SEM (cell line): ENCODE data around the genes THBS3, MTX1, CLK2, HCN3, ARHGEF2 and SLC25A44.

DNA sequence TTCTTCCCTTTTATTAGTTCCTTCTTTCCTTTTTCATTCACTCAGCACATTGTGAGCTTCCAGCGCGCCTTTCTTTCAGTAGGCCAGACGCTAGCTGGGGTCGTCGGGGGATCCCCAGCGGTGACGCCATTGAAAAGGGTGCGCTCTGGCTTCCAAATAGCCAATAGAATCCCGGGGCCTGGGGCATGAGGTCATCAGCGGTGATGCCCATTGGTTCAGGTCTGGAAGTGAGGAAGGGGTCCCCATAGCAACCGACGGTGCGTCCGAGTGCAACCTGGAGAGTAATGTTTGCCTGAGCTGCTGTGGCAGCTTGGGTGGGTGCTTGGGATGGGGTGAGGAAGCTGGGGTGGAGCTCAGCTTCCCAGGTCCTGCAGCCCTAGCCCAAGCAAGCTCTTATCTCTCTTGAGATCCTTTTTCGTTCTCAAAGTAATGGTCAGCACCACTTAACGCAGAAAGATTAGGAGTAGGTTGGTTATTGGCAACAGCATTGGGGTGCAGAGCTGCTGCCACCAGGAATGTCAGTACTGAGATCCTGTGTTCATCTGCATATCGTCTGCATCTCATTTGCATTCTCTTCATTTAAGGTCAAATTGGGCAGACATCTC lies 6.8 kb upstream of the EFNA3 start:
- PRO-cap, result no peak

DNA sequence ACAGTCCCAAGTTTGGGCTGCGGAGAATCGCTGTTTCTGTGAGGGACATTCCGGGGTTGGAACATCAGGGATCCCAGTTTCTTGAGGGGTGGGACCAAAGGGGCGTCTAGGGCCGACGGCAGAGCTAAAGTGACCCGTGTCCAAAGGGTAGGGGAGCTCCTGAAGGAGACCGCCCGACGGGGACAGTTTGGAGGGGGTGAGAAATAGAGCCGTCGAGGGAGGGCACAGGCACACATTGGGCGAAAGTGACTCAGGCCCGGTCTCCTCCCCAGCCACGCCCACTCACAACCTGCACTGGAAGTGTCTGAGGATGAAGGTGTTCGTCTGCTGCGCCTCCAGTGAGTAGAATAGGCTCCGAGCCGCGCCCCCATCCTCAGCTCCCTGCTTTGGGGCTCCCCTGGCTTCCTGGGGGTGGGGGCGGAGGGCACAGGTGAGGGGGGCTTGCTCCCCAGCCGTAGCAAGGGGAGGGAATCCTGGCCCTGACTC lies 7.0 kb downstream of the EFNA3 start:
- PRO-cap, result no peak

DNA sequence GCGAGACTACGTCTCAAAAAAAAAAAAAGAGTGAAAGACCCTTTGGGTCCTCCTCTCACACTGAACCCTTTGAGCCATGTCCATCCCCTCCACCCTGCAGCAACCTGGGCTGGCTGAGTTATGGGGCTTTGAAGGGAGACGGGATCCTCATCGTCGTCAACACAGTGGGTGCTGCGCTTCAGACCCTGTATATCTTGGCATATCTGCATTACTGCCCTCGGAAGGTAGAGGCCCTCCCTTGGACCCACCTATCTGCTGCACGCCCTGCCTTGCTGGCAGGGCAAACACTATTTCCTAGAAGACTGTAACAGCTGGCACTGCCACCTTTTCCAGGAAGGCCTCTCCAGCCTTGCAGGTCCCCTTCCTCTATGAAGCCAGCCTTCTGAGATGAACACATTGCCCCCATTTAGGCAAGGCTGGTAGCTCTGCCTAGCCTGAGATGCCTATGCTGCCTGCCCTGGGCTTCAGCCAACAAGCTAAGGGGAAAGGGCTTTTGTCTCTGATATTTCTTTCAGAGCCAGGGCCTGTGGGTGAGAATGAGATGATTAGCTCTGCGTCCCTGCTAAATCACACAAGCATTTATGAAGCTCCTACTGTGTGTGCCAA lies 1.2 kb downstream of the SLC50A1 start:
- PRO-cap, result no peak

- PRO-cap, result no peak
Measured at GRCh38 chr1:155176313-155177092, 2.9 kb downstream of the TRIM46 start.

GRCh38 chr1:155207639-155208367 lies at the start of gene THBS3:
TSS of gene THBS3 (minus strand) at chr1:155207897.
- PRO-cap, result no peak

GRCh38 chr1:155208368-155209348 lies at the start of gene MTX1:
TSS of gene MTX1 (plus strand) at chr1:155208695.
- PRO-cap, result bidirectional peak, plus-strand start at chr1:155208786, minus-strand start at chr1:155208627; bidirectional peak, plus-strand start at chr1:155209238, minus-strand start at chr1:155209120

DNA sequence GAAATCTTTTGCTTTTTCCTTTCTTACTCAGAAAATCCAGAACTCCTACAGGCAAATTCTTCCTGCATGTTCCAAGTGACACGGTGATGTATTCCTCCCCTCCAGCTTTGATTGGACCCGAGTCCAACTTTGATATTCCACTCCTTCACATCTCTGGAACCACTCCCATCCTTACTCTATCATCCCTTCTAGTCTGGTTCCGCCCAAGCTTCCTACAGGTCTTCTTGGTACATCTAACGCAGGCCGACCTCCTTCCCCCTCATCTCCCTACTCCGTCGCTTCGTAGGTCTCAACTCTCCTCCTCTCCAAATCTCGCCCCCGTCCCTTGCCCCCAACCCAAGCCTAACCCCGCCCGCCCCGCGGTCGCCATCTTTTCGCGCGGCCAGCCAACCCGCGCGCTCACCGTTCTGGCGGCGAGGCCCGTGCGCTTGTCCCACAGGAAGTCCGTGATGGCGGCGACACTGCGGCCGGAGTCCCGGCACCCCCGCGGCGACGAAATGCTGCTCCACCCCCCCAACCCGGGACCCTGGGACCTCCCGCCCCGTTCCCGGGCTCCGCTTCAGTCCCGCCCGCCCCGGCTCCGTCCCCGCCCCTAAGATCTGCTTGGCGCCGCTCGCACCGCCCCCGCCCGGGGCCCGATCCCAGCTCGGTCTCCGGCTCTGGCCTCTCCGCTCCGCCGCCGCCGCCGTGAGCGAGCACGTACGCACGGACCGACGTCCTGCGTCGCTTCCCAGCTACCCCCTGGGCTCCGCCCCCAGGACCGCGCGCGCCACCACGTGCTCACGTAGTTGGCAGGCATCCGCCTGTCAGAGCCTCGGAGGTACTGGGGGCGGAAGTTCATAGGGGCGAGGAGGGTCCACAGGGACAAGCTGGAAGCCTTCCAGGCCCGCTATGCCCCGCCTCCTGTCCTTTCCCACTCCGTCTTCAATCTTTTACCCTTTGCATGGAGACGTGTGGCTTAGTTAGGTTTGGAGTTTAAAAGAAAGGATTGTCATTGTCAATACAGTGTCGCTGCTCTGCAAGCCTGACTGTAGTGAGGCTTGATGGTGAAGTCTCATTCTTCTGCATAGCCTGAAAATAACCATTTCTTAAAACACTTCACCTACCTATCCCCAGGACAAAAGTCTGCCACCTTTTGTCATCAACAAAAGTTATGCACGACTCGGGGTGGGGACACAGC lies at the start of gene CLK2:
CLK2 (minus strand) TSS at position 707 of the 1,180 bp plus-strand sequence.
- PRO-cap, result bidirectional peak, plus-strand start at position 809 of the sequence, minus-strand start at position 689 of the sequence

DNA sequence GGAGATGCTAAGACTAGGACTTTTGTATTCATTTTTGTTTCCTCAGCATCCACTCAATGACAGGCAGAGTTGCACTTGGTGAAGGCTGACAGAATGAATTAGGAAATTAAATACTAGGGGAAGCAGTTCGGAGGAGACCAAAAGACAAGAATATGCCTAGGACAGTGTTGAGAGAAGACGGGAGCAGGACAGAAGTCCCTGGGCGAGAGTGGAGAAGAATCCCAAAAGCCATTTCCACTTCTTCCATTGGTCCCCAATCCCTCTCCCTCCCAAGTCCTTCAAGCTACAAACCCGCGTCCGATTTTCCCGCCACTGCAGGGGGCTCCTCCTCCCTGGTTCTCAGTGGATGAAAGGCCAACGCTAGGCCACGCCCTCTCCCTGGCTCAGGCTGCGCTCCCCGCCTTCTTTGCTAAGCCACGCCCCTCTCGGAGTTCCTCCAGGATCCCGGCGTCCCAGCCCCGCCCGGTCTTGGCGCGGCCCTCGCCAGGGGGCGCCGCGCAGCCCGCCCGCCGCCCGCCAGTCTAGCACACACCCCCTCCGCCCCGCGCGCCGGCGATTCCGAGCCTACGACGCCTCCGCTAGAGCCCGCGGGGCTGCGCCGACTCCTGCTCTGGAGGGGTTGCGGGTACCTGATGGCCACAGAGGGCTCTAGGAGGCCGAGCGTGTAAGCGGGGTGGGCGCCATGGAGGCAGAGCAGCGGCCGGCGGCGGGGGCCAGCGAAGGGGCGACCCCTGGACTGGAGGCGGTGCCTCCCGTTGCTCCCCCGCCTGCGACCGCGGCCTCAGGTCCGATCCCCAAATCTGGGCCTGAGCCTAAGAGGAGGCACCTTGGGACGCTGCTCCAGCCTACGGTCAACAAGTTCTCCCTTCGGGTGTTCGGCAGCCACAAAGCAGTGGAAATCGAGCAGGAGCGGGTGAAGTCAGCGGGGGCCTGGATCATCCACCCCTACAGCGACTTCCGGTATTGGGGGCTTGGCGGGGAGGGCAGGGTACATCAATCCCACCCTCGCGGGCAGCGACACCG lies at the start of gene HCN3:
HCN3 (plus strand) TSS at position 555 of the 1,023 bp plus-strand sequence.
- PRO-cap, result no peak

DNA sequence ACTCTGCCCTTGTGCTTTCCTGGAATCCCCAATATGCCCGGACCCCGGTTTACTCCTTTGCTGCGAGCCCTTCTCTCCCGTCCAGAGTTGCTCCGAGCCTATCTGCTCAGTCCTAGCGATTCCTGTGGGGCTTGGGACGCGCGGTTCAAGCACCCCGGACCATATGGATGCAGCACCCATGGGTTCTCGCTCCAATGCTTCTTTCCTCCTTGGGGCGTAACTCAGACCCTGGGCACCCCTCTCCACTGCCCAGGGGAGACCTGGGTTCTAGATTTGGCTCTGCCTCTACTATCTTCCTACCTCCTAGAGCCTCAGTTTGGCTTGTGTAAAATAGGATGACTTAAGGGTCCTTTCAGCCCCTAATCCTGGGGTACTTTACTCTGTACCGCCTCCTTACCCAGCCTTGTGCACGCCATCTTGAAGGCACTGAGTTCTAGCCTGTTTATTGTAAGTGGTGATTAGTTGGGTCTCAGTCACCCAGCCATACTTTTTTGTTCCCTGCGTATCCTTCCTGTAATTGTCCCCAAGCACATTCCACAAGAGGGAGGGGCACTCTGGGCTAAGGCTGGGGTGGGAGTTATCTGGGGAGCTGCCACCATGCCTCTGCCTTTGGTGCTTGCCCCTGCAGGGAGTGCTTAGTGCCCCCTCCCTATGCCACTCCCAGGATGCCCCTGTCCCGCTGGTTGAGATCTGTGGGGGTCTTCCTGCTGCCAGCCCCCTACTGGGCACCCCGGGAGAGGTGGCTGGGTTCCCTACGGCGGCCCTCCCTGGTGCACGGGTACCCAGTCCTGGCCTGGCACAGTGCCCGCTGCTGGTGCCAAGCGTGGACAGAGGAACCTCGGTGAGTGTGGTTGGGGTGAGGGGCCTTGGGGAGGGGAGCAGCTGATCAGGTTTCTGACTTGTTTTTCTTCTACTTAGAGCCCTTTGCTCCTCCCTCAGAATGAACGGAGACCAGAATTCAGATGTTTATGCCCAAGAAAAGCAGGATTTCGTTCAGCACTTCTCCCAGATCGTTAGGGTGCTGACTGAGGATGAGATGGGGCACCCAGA lies 784 bp downstream of the FDPS start:
- PRO-cap, result unidirectional peak, minus-strand start at position 419 of the sequence

- PRO-cap, result no peak
Measured at GRCh38 chr1:155321917-155322557, 1.3 kb downstream of the RUSC1 start.

DNA sequence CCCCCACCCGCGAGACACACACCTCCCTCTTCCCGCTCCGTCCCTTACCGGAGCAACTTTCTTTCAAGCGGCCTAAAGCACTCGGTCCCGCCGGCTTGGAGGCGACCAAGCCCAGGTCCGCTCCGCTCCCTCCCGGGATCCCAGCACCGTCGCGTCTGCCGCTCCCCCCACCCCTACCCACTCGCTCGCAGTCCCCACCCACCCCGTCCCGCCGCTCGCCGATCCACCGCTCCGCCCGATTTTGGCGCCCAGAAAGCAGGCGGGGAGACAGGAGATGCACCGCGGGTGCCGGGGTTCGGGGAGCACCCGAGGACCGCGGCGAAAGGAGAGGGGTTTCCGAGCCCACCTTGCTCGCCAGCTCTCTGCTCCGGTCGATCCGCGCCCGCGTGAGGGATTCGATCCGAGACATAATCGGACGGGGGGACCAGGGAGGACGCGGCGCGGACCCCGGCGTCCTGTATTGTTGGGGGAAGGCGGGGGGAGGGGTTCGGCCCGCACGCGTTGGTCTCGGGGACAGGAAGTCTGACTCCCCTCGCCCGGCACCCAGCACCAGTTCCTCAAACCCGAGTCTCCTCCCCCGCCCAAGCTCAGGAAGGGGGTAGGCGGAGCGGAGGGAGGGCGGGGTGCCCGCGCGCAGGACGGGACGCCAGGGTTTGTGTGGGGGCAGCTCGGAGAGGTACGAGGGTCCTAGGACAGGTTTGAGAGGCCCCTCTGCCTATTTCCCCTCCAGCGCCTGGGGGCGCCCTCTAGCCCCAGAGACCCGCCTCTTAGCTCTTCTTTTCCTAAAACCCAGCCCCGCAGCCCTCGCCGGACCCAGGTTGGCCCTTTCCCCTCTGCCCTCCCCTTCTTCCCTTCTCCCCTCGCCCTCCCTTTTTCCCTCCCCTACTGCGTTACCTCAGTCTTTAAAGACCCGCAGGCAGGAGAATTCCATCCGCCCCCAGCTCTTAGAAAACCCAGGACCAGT lies at the start of gene ARHGEF2:
ARHGEF2 (minus strand) TSS at position 529 of the 964 bp plus-strand sequence.
- PRO-cap, result bidirectional peak, plus-strand start at position 251 of the sequence, minus-strand start at position 120 of the sequence; bidirectional peak, plus-strand start at position 666 of the sequence, minus-strand start at position 559 of the sequence

- PRO-cap, result unidirectional peak, plus-strand start at chr1:155981438
Measured at GRCh38 chr1:155980637-155981991, 2.8 kb upstream of the ARHGEF2 start.

DNA sequence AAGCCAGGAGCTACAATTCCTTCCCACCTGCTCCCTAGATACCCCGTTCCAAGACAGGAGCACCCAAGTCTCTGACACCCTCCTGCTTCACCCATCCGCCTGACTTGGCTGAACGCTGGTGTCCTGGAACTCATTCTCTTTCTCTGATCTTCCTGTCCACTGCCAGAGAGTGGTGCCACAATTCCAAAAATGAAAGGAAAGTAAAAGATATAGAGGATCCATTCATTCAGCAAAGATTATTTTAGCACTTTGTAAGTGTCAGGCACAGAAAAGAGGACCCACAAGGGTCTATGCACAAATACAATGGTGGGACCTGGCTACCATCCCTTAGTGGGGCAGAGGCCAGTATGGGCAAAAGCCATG lies 19.2 kb downstream of the SSR2 start:
- PRO-cap, result no peak

- PRO-cap, result no peak
Measured at GRCh38 chr1:156011869-156012219, 8.9 kb downstream of the SSR2 start.

DNA sequence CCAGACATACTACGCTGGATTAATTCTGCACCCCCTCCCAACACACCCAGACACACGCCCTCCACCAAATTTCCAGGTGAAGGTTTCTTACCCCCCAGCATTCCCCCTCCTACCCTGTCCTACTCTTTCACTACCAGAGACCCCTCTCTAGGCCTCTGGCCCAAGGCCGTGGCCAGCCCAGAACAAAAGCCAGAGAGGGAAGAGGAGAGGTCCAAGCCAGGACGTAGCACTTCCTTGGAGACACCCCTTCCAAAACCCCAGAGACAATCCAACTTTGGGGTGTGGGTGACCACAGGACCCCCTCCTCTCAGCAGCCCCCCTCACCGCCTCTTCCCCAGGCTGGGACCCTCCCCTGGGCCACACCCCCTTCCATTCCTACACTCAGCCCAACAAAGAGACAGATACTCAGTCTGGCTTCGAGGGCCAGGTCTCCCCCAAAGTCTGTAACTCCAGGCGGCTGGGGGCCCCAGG lies 1.6 kb downstream of the MEX3A start:
- PRO-cap, result no peak

- PRO-cap, result no peak
Measured at GRCh38 chr1:156157460-156157962, 4.1 kb downstream of the SEMA4A start.

GRCh38 chr1:156160694-156161933 lies 7.7 kb downstream of the SEMA4A start:
- PRO-cap, result no peak

GRCh38 chr1:156193459-156194535 lies at the start of gene SLC25A44:
TSS of gene SLC25A44 (plus strand) at chr1:156194104.
- PRO-cap, result bidirectional peak, plus-strand start at chr1:156194152, minus-strand start at chr1:156193830

GRCh38 chr1:156247298-156247598 lies 608 bp downstream of the PAQR6 start:
- PRO-cap, result no peak

- PRO-cap, result bidirectional peak, plus-strand start at chr1:156281558, minus-strand start at chr1:156281408
Measured at GRCh38 chr1:156281051-156281675, 1.5 kb downstream of the SMG5 start.